Vermiform appendix (tissue), 1 donor: ENCODE data around the genes GSPT2, SMC1A, PHF8, SPIN3 and ZXDB.

DNA sequence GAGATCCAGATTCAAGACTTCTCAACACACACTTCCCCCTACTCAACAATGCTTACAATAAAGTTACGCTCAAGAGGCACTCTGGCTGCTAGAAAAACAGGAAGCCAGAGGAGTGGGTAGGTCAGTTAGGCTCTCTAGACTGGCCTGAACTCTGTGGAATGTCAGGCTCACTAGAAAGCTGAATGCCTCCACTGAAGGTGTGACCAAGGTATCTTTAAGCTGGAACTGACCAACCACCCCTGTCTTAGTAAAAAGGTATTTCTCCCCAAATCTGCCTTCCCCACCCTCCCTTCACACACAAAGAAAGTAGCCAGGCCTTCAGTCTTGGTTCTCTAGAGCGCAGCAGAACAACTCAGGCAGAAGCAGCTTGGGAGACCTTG, 43.1 kb downstream of the SHROOM4 start:
- PRO-cap, result no peak

DNA sequence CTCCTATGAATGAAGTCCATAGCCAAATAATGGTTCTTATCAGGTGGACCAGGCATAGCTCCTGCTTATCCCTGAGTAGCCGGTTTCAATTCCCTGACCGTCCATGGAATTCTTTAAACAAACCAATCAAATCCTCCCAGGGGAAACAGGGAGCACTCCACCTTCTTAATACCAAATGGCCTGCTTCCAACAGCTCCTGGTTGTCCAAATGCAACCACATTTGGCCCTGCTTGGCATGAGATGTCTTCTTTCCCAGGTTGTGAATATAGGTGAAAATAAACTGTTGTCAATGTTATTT, 43.0 kb downstream of the CENPVL3 start:
- PRO-cap, result no peak

DNA sequence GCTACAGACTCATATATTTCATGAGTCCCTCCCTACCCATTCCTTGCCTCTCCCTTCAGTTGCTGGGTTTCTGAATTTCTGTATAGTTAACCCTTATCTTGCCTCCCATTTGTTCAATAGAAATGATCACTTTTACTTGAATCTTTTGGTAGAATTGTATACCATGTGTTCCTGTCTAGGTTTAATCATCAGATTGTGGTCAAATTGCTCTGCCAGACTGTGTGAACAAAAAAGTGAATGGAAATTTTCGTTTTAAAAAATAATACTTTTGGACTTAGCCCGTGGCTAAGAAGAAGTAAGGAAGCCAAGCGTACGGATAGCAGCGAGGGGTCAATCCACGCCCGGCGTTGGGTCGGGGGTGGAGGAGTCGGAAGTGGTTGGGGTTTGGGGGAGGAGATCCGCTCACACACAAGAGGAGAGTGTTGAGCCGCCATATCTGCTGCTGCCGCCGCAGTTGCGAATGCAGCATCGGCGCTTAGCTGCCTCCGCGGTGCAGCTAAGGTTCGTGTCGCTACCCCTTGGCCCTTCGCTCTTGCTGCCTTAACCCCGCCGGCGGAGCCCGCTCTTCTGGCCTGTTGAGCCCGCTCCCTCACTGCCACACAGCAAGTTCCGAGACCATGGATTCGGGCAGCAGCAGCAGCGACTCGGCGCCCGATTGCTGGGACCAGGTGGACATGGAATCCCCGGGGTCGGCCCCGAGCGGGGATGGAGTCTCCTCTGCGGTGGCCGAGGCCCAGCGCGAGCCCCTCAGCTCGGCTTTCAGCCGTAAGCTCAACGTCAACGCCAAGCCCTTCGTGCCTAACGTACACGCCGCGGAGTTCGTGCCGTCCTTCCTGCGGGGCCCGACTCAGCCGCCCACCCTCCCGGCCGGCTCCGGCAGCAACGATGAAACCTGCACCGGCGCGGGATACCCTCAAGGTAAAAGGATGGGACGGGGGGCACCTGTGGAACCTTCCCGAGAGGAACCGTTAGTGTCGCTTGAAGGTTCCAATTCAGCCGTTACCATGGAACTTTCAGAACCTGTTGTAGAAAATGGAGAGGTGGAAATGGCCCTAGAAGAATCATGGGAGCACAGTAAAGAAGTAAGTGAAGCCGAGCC, at the start of gene GSPT2:
Gene GSPT2, plus strand, starts transcription at position 433 of the 1,099 bp plus-strand sequence.
- PRO-cap, result bidirectional peak, plus-strand start at position 411 of the sequence, minus-strand start at position 349 of the sequence

GRCh38 chrX:51883684-51884294, 9.6 kb upstream of the MAGED1 start:
- PRO-cap, result no peak

- PRO-cap, result no peak
Observed at GRCh38 chrX:53088965-53089782, 4.8 kb upstream of the KANTR start.

- PRO-cap, result no peak
Observed at GRCh38 chrX:53309393-53309830, 11.7 kb downstream of the IQSEC2 start.

GRCh38 chrX:53376383-53376902, 46.0 kb downstream of the SMC1A start:
- PRO-cap, result no peak

DNA sequence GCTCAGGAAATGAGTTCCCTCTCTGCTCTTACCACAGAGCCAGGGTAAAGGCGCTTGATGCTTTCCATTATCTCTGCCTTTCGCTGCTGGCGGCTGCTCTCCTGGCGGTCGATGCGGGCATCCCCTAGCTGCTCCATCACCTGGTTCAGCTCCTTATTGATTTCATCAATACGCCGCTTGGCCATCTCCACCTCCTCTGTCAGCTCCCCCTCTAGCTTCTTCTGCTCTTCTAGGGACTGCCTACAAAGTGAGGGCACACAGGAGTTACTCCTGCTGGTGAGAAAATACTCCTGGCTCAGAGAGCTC, 13.5 kb downstream of the SMC1A start:
- PRO-cap, result no peak

DNA sequence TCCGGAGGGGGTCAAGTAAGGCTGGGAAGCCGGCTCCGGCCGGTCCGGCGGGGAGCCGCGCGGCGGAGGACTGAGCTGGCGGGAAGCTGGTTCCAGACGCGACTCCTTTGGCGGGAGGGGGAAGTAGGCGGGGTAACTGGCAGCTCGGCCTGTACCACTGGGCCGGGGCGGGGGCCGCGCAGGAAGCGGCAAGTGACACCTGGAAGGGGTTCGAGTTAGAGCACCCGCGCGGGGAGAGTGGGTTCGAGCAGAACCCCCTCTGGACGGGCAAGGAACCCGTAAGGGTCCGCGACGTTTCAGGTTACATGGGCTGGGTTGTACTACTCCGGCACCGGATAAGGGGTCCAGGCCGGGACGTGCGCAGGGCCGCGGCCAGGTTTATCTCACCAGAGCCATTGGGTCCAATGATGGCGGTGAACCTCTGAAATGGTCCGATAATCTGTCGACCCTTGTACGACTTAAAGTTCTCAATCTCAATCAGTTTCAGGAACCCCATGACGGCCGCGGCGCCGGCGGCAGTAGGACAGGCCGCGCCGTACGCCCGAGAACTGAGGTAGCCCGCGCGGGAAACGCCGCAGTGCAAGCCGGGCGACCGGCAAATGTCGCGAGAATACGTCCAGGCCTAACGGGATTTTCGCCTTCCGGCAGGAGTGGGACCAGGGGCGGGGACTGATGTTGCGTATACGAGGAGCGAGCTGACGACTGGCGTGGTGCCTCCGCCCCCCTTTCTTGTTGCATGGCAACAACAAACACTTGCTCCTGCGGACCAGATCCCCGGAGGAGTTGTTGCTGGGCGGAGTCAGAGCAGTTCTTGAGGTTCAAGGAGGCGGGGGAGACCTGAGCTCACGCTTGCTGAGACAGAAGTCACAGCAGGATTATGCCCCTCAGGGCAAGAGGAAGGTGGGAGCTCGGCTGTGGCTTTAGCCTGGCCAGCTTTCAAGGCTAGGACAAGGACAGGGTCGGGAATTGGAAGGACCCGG, at the start of gene SMC1A:
Gene SMC1A, minus strand, starts transcription at position 550 of the 980 bp plus-strand sequence.
- PRO-cap, result bidirectional peak, plus-strand start at position 195 of the sequence, minus-strand start at position 72 of the sequence; bidirectional peak, plus-strand start at position 769 of the sequence, minus-strand start at position 550 of the sequence

DNA sequence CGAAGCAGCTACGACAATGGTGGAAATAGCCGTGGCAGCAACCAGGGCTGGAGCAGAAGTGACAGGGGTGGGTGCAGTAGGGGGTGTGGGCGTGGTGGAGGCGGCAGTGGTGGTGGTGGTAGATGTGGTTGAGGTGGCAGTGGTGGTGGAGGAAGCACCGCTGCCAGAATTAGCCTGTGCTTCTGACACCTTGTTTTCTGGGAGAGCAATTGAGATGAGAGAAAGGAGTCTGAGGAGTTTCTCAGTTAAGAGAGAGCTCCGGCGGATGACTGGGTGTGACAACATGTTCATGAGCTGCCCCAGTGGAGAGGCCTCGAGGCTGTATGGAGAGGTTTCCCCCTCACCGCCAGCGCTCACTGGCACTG, 113.5 kb upstream of the HSD17B10 start:
- PRO-cap, result no peak

DNA sequence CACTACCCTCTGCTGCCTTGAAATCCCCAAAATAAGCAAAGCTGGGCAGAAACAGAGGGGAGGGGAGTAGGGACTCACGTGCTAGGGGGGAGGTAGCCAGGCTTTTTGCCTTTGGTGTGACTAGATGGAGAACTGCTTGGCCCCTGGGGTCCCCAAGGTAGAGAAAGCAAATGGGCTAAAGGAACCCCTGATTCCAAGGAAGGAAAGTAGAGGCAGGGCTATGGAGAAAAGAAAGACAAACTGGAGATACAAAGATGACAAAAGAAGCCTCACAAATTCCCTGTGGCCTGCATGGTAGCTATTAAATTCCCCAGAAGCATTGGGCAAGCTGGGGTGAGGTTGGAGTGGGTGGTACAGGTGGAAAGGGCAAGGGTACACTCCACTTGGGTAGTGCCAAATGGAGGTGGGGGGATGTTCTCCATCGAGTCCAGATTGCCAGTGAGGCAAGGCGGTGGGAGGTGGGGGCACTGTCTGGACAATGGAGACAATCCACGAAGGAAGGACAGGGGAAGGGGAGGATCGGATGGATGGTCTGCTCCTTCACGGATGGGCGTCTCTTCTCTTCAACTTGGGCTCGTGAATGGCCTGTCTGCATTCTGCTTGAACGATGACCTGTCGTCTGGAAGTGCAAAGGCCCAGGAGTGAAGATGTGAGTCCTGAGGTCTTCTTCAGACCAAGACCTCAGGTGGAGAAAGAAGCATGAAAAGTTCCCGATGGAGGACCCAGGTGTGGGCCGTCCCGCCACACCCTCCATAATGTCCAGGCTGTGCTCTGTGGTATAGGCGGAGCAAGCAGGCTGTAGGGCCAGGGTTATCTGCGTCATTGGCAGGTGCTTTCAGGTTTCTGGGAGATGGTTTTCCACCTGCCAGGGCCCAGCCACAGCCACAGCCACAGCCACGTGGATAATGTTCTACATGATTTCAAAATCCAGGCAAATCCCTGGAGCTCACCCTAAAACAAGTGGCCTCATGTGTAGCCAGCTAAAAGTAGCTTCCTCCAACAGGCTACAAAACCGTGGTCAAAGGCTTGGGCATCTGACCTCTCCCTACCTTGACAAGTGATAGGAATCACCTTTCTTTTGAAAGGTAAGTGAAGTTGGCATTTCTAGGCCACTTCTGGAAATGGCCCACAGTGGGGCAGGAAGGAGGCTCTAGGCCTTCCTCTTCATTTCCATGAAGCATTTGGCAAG, 106.4 kb downstream of the PHF8 start:
- PRO-cap, result no peak

DNA sequence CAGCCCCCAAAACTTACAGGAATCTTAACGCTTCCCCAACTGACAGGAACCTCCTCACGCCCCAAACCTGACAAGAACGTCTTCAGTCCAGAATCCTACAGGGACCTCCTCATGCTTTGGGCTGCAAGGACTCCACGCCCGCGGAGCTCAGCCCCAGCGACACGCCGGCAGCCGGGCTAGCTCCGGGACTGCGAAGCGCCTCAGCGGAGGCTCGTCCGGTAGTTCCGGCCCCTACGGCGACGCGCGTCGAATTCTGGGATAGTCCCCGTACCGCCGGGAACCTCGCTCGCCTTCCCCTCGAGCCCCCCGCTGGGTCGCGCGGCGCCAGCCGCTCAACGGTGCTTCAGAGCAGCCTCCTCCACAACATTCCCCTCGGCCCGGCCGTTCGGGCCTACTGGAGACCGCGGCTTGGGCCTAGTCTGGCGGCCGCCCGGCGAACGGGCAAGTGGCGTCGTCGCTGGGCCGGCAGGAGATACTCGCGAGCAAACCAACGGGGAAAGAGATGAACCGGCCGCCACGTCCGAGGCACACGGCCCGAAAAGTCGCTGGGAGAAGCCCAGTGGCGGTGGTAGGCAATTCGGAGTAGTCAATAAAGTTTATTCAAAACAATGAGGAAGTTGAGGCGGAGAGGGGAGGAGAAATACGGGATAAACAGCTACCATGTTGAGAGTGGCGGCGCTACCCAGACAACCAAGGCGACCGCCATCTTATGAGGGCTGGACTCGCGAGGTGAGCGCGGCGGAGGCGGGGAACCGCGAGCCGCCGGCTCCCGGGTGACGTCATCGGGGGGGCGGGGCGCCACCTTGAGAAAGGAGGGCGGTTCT, at the start of gene PHF8:
Gene PHF8, minus strand, starts transcription at position 729 of the 824 bp plus-strand sequence.
- PRO-cap, result bidirectional peak, plus-strand start at position 179 of the sequence, minus-strand start at position 190 of the sequence; bidirectional peak, plus-strand start outside the sequence, minus-strand start at position 591 of the sequence

DNA sequence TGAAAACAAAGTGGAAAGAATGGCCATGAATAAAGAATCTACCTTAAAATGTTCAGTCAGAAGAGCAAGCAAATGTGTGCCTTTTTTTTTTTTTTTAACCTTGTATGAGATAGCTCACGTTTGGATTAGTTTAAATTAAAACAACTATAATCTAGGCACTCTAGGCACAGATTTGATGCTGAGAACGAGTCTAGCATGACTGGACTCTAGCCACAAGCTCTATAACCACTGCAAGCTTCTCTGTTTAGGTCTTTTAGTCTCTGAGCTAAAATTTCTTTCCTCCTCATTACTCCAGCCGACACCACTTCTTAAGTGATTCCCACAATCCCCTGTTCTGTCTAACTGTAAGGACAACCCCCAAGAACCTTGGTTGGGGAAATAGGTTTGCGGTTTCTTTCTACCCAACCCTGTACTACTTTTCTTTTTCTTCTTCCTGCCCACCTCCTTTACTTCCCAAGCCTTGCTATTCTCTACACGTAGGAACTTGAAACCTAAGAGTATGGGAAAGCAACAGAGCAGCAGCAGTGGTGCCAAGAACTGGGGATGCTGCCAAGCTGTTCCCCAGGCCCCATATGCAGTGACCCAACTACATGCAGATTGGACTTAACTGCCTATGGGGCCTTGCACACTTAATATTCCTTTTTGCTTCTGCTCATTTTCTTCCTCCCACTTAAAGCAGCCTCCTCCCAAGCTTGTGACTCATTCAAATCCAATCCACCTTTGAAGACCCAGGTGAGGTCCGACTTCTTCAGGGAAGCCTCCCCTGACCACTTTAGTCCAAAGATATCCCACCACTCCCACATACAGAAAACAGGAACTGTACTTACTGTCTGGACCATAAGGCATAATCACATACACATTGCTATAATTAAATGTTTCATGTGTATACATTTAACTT, 1.9 kb downstream of the FAM120C start:
- PRO-cap, result no peak

DNA sequence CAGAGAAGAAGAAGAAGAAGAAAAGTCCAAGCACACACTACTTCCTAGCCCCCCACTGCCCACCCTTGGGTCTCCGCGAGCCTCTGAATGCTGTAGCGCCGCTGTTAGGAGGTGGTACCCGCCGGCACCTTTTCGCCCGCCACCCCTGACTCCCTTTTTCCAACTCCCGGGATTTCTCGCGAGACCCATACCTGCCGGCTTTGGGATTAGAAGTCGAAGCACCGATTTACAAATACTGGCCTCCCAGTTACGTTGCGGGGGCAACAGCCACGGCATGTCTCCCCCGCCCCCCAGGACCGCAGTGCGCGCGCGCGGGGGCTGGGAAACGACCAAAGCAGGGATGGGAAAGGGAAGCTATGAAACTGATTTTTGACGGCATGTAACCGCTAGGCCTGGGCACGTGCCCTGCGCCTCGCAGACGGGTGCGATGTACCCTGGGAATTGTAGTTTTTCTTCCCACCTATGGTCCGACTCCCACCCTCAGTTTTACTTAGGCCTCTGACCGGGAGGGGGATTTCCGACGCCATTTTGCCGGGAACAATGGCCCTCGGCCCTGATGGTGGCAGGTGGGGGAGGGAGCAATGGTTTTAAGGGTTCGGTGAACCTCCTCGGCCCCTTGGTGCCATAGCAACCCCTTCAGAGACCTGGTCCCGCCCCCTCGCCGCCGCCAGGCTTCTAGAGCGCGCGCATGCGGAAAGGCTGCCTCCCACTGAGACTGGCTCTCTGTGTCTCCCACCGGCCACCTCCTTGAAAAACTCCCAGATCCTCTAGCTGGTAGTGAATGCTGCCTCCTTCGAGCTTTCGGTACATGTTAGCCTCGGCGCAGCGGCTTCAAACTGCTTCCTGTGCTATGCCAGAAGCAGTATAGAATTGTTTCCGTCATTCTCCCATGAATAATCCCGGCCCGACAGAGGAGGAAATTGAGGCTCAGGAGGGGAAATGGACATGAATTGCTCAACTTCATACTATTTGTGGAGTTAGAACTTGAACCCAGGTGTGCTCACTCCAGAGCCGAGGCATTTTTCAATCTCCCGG, 81.5 kb upstream of the TSR2 start:
- PRO-cap, result no peak

DNA sequence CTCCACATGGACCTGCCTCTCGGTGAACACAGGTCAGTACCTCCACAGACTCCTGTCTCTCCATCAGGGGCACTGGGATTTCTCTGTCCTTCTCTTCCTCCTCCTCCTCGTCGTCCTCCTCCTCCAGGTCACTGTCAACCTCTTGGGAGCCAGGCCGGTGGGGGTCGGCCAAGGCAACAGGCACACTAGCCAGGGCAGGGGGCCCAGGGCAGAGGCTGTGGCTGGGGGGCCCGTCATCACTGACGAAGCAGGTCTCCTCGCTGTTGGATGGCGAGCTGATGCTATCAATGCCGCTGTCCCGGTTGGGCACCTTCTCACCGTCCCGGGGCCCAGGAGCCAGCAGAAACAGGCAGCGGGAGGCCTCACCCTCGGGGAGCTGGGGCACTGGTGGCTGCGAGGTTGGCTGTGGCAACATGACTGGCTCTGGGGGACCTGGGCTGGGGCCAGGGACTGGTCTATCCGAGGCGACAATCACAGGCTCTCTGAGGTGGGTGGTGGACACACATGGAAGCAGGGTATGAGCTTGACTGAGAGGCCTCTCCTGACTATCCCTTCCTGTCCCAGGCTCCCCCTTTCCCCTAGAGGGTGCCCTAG, 26.0 kb downstream of the FGD1 start:
- PRO-cap, result no peak

- PRO-cap, result unidirectional peak, minus-strand start at chrX:56564368
Observed at GRCh38 chrX:56563929-56565145, 910 bp downstream of the UBQLN2 start.

DNA sequence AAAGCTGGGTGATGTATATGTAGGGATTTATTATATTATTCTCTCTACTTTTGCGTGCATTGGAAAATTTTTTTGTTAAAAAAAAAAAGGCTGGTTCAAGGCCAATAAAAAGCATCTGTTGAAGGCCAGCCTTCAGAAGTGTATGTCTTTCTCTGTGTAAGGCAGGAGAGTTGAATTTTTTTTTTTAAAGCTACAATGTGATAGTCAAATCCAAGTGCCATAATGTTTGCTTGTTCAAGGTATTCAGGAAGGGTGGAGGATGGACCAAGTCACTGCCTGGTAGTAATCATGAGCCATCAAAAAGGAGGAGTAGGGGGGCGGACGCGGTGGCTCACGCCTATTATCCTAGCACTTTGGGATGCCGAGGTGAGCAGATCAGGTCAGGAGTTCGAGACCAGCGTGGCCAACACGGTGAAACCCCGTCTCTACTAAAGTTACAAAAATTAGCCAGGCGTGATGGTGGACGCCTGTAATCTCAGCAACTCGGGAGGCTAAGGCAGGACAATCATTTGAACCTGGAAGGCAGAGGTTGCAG, 943 bp downstream of the NBDY start:
- PRO-cap, result no peak

GRCh38 chrX:56786731-56787399, 57.8 kb downstream of the NBDY start:
- PRO-cap, result no peak

DNA sequence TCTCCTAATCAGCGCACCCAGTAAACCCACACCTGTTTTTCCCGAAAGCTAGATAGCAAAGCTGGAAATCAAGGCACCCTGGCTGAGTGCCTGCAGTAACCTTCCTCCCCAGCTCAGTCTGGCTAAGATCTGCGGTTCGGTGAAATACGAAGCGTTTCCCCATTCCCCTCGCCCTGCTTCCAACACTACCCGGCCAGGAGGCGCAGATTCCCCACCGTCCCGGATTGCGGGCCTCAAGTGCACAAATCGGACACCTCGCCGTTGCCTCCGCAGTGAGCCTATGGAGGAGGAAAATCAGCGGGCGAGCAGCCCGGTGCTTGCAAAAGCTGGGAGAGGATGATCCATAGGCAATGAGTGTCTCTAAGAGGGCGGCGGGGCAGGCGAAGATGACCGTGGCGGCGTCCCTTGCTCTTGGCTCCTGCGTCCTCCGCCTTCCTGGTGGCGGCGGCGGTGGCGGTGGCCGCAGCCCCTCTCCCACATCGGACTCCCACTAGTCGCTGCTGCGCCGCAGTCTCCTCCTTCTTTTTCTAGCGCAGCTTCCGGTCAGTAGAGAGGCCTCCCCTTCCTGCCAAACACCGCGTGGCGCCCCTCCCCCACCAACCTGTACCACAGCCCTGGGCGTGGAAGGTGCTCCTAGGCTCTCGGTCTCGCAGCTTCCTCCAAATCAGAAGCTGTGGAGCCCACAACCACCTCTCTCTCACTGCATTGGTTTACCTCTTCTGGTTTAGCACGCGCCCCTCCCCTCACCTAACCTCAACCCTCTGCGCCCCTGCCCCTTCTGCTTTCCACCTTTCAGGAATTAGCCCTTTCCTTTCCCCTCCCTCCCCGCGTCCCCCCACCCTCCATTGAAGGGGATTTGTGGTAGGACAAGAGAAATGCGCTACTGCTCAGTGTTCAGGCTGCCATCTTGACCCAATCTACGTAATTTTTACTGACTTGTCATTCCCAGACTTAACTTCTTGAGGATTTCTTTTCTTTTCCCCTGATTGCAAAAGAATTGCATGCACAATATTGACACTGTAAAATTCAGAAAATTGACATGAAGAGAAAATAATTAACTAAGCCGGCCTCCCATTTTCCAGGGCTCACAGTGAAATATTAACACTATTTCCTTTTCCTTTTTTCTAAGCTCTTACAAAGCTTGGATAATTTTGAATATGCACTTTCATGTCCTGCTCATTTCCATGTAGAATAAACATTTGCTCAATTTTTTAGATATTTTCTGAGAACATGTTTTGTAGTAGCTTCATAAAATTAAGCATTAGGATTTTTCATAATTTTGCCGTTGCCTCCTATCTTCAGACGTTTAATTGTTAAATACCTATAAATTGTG, at the start of gene SPIN3:
Gene SPIN3, minus strand, starts transcription at position 515 of the 1,333 bp plus-strand sequence.
- PRO-cap, result bidirectional peak, plus-strand start at position 662 of the sequence, minus-strand start at position 529 of the sequence

GRCh38 chrX:57591579-57592070, at the start of gene ZXDB:
Gene ZXDB, plus strand, starts transcription at chrX:57592011.
- PRO-cap, result bidirectional peak, plus-strand start at chrX:57591724, minus-strand start at chrX:57591610